Hematopoietic multipotent progenitor cell (in vitro differentiated cells): Measurements from ENCODE around the genes SLC7A6OS, CLEC18A and CLEC18C.

- CAGE, long polyA plus RNA: no peak
Measured at GRCh38 chr16:68310140-68311212, at the start of gene SLC7A6OS. Gene SLC7A6OS (minus strand): TSS chr16:68310946.

- CAGE, long polyA plus RNA: no peak
Measured at GRCh38 chr16:68417609-68418512, 30.4 kb downstream of the SMPD3 start.

DNA sequence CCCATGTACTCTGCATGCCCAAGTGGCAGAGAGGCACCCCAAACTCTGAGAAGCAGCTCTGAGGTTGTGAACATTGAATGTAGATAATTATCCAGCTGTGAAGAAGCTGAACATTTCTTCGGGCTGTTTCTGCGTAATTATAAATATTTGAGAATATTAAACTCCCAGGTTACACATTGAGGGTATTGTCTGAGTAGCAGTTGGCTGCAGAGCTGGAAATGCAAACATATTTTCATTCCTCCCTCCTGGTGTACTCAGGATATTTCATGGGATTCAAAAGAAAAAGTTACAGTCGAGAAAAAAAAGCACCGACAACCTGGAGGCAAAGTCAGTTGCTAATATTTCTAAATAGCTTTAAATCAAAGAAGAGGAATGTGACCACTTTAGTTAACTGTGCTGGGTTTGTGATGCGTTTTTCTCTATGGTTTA is 31.5 kb upstream of the ZFP90 start:
- CAGE, long polyA plus RNA: no peak

DNA sequence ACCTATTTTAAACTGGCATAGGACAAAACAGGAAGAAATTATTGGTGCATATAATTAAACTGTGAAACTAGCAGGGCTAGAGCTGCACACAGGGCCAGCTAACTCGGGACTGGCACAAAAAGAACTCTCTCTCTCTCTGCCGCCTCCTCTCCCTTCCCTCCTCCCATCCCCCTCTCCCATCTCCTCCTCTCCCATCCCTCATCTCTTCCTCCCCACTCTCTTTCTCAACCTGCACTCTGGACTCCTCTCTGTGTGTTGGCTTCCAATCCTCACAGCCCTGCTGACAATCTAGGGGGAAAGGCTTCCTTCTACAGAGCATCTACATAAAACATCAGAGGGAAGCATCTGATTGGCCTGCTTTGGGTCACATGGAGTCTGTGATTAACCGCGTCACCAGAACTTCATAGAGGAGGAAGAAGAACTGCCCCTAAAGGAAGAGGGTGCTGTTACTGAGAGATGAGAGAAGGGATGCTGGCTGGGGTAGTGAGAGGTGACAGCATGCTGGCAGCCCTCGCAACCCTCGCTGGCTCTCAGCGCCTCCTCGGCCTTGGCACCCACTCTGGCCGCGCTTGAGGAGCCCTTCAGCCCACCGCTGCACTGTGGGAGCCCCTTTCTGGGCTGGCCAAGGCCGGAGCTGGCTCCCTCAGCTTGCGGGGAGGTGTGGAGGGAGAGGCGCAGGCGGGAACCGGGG is 12.9 kb upstream of the ZFP90 start:
- CAGE, long polyA plus RNA: no peak

DNA sequence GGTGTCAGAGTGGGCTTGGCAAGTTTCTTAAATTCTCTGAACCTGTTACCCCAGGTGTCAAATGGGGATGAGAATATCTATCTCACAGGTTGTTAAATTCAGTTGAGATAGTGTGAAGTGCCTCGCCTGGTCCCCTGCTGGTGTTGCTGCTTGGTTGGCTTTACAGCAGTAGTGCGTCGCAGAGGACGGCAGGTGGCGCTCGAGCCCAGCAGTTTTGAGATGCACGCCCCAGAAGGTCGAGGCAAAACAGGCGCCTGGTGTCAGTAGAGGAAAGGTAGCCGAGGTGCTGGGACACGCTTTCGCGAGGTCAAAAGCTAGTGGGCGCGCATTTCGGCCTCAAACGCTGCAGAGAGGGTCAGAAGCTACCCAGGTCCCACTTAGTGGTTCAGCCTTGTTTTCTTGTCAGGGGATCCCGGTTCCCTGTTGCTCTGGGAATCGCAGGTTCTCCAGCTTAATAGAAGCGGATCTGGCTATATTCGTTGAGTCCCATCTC is 10.4 kb upstream of the ZFP90 start:
- CAGE, long polyA plus RNA: no peak

- CAGE, long polyA plus RNA: no peak
Measured at GRCh38 chr16:68540053-68540317, 894 bp downstream of the ZFP90 start.

- CAGE, long polyA plus RNA: no peak
Measured at GRCh38 chr16:68635870-68636668, 9.0 kb upstream of the CDH3 start.

DNA sequence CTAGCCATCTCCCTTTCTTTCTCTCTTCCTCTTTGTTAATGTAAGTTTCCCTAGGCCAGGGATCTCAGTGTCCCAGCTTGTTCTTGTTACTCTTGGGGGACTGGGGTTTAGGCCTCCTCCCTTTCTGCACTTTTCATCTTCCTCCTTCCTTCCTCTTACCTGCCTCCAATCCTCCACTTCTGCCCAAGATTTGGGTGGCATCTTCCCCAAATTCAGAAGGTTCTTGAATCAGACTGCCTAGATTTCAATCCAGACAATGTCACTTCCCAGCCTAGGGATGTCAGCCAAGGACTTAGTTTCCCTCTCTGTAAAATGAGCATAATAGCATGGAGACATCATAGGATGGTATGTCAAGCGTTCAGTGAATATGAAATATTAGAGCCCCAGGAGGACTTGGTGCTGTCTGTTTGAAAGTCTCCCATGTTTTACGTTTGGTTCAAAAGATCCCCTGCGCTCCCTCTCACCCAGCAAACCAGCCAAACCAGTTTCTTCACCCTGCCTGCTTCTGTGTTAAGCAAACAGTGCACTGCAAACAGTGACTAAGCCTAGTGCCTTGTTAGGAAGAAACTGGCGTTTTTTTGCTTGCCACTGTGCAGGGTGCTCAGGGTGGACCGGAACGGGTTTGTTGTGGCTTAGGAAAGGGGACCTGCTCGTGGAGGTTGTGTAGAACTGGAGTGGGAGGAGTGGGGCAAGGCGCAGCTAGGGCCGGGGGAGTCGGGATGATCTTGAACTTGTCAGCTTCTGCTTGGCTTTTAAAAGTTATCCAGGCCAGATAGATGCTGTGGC is 7.5 kb downstream of the CDH1 start:
- CAGE, long polyA plus RNA: no peak

DNA sequence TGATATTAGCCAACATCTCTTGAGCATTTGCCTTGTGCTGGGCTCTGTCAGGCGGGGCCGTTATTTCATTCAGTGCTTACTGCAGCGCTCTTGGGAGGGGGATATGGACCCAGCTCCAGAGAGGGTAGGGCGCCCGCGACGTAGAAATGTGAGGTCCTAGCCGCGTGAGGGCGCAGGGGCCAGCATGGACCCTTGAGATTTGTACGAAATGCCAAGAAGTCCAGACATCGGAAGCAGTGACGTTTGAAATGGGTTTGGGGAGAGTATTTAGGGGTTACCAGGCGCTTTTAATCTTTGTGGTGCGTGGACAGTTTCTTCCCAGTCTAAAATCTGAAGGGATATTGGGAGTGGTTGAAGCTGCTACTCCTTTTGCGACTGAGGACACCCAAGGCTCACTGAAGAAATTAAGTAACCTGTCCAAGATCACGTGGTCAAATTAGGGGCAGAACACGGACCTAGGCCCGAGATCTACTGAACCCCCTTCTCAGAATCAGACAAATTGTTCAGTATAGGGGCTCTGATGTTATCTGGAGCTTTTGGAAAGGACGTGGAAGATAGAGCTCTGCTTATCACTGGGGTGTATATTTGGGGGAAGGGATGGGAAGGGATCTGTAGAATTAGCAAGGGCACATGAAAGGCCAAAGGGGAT is 716 bp downstream of the TANGO6 start:
- CAGE, long polyA plus RNA: no peak

DNA sequence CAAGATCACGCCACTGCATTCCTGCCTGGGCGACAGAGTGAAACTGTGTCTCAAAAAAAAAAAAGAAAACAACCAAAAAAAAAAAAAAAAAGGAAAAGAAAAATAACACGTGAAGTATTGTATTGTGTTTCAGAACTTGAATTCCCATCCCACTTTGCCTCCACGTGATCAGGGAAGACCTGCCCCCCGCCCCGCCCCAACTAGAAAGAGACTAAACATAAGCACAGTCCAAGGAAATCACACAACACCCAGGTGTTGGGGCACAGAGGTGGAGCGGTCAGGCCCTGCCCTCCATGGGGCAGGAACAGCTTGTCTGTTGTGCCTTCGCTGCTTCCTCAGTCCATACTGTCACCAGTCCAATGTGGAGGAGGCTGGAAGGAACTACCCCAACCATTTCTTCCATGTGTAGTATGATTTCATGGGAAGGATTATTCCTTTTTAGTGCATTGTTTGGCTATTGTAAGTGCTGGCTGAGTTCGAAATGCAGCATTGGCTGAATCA is 50.4 kb downstream of the TANGO6 start:
- CAGE, long polyA plus RNA: no peak

DNA sequence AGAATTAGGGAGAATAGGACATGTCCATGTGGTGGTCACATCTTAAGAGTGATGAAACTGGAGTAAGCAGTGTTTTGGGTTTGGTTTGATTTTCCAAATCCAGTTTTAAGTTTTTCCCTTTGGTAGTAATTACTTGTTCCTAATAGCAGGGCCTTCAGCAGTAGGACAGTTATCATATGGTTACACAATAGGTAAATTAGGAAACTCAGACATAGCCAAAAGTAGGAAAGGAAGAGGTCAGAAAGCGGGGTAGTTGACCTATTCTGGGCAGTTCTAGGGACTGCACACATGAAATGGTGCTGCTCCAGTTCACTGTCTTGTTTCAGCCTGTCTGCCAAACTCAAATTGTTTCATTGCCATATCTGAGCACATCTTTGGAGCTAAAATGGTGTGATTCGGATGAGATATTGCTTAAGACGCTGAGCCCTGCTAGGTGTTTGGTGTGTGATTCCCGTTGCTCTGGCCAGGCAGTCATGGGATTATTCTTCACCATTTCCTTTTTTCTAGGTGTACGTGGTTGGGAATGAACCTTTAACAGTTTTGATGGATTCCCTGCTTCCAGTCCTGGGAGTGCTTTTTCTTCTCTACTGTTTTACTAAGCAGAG is 56.7 kb downstream of the TANGO6 start:
- CAGE, long polyA plus RNA: no peak

DNA sequence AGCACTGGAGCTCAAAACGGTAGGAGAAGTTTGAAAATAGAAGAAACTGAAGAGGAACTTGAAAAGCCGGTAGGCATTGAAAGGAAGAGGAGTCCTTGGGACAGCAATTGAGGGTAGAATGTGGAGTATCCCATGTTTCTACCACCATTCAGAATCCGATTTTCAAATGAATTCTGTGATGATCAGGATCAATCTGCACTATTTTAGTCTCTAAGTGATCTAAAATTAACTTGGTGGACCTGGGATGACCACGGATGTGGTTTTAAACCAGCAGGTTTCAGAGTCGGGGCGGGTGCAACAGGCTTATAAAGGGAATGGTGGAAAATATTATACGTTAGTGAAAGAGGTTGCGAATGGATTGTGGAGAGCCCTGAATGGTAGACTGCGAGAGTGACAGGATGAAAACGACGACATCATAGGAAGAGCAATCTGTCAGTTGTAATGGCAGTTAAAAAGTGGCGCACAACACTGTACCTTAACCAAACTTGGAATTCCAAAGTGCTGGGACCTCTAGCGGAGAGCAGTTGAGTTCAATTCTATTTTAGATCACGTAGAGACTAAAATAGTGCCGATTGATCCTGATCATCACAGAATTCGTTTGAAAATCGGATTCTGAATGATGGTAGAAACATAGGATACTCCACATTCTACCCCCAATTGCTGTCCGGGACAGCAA is 1.3 kb upstream of the CYB5B start:
- CAGE, long polyA plus RNA: no peak

- CAGE, long polyA plus RNA: no peak
Measured at GRCh38 chr16:69676335-69677653, 49.6 kb downstream of the NQO1 start.

DNA sequence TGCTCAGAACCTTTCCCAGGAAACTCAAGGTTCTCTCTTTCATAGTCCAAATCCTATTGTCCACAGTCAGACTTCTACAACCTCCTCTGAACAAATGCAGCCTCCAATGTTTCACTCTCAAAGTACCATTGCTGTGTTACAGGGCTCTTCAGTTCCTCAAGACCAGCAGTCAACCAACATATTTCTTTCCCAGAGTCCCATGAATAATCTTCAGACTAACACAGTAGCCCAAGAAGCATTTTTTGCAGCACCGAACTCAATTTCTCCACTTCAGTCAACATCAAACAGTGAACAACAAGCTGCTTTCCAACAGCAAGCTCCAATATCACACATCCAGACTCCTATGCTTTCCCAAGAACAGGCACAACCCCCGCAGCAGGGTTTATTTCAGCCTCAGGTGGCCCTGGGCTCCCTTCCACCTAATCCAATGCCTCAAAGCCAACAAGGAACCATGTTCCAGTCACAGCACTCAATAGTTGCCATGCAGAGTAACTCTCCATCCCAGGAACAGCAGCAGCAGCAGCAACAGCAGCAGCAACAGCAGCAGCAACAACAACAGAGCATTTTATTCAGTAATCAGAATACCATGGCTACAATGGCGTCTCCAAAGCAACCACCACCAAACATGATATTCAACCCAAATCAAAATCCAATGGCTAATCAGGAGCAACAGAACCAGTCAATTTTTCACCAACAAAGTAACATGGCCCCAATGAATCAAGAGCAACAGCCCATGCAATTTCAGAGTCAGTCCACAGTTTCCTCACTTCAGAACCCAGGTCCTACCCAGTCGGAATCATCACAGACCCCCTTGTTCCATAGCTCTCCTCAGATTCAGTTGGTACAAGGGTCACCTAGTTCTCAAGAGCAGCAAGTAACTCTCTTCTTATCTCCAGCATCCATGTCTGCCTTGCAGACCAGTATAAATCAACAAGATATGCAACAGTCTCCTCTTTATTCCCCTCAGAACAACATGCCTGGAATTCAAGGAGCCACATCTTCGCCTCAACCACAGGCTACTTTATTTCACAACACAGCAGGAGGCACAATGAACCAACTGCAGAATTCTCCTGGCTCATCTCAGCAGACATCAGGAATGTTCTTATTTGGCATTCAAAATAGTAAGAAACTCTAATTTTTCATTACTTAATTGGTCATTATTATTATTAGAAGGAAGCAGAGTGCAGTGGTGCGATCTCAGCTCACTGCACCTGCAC is 32.8 kb downstream of the NQO1 start:
- CAGE, long polyA plus RNA: no peak

DNA sequence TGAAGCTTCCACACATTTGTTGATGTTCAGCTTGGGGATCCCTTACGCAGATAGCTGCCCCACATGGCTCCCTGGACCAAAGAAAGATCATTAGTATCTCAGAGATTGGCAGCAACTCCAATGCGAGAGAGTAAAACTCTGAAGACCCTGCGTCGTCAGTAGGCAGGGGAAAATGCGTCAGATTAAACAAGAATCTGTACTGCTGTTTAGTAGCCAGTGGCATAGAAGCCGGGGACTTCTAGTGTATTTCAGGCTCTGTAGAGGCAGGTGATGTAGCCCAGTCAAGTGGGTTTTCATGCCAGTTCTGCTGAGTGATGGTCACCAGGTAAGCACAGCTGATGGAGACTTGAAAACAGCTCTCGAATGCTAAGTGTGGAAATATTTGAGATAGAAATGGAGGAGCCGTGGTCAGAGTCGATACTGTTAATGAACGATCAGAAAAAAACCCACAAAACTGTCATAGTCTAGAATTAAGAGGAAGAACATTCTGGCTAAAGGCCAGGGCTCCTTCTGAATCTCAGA is 24.4 kb upstream of the CLEC18A start:
- CAGE, long polyA plus RNA: no peak

DNA sequence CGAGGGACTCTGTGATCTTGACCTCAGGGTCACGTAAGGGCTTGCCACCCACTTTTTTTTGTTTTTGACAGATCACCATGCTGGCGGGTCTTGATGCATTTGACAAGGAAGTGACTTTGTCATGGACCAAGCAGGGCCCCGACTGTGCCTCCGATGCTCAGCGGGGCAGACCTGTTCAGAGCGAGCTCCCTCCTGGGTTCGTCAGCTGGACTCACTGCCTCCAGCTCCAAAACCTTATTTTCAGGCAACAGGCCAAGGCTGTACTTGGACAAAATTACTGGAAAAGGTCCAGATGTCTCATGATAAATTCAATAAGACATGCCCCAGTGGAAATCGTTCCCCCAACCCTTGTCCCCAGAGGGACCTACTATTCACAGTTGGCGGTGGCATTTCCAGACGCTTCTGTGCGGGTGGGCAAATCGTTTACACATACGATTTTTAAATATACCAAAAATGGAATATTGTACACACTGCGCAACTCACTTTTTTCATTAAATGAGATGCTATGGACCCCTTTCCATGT is 8.9 kb upstream of the CLEC18A start:
- CAGE, long polyA plus RNA: no peak

DNA sequence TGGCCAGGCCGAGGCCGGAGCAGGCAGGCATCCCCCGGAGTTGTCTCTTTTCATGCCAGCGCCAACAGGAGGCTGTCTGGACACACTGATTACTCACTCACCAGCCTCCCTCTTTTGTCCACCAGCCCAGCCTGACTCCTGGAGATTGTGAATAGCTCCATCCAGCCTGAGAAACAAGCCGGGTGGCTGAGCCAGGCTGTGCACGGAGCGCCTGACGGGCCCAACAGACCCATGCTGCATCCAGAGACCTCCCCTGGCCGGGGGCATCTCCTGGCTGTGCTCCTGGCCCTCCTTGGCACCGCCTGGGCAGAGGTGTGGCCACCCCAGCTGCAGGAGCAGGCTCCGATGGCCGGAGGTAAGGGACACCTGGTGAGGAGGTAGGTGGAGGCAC is at the start of gene CLEC18A:
Gene CLEC18A, plus strand, starts transcription at position 199 of the 391 bp plus-strand sequence.
- CAGE, long polyA plus RNA: no peak

- CAGE, long polyA plus RNA: no peak
Measured at GRCh38 chr16:70131940-70132648, 18.0 kb downstream of the PDPR start.

DNA sequence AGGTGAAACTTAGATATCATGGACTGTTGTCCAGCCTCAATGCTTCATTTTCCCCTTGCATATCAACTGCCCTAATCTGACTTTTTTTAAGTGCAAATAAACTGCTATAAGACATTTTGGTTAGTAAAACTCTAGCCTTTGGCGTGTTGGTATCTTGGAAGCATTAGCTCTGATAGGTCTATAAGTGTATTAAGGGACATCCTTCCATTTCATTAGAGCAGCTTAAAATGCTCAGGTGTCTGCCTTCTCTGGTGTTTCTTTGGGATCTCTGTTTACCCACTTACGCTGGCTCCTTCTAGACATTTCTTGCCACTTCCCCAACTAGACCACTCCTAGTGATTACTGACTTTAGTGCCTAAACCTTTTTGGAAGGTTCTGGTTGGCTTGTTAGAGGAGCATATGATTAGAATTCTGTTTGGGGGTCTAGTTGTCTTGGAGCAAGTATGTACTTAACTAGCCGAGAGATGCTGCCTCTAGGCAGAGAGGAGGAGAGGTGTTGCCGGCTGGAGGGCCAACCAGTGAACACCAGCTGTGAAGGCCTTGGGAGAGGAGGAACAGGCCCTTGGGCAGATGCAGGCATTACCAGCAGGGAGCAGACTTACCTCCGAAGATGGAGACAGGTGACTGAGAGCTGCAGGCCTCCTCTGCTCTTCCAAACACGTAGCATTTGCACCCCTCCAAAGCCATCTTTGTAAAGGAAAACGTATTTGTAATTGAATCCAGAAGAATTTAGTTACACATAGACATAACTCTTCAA is 15.2 kb upstream of the CLEC18C start:
- CAGE, long polyA plus RNA: no peak

GRCh38 chr16:70173625-70174051 is at the start of gene CLEC18C:
Gene CLEC18C (plus strand): TSS chr16:70173787.
- CAGE, long polyA plus RNA: no peak